ENCODE measurements around the gene RPL27.

- PRO-cap, 2 experiments: peak in 2 of 2 experiments; most common plus-strand start chr17:42998455 (in 2); most common minus-strand start chr17:42998192 (in 1)
These were observed at the start of gene RPL27 for GRCh38 chr17:42997833-42999080. RPL27 (plus strand) TSS chr17:42998419.

GRCh38 chr17:42999081-42999478 lies 861 bp downstream of the RPL27 start:
- PRO-cap, 2 experiments: no peak in any of the 2 experiments

GRCh38 chr17:43125971-43126839 lies 1.0 kb upstream of the BRCA1 start:
- PRO-cap, 2 experiments: no peak in any of the 2 experiments

GRCh38 chr17:43212531-43213345 lies 1.1 kb downstream of the TMEM106A start:
- PRO-cap, 2 experiments: no peak in any of the 2 experiments

GRCh38 chr17:43231544-43232336 lies 3.3 kb upstream of the CCDC200 start:
- PRO-cap, 2 experiments: no peak in any of the 2 experiments

DNA sequence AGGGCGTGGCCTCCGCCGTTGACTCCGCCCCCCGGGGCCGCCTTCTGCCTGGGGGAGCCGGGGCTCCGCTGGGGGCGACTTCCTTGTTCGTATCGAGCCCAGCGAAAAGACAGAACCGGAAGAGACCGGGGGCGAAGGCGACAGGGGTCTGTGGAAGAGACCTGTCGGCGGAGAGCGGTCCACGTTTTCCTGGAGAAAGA lies 13.1 kb upstream of the CCDC200 start:
- PRO-cap, 2 experiments: no peak in any of the 2 experiments

DNA sequence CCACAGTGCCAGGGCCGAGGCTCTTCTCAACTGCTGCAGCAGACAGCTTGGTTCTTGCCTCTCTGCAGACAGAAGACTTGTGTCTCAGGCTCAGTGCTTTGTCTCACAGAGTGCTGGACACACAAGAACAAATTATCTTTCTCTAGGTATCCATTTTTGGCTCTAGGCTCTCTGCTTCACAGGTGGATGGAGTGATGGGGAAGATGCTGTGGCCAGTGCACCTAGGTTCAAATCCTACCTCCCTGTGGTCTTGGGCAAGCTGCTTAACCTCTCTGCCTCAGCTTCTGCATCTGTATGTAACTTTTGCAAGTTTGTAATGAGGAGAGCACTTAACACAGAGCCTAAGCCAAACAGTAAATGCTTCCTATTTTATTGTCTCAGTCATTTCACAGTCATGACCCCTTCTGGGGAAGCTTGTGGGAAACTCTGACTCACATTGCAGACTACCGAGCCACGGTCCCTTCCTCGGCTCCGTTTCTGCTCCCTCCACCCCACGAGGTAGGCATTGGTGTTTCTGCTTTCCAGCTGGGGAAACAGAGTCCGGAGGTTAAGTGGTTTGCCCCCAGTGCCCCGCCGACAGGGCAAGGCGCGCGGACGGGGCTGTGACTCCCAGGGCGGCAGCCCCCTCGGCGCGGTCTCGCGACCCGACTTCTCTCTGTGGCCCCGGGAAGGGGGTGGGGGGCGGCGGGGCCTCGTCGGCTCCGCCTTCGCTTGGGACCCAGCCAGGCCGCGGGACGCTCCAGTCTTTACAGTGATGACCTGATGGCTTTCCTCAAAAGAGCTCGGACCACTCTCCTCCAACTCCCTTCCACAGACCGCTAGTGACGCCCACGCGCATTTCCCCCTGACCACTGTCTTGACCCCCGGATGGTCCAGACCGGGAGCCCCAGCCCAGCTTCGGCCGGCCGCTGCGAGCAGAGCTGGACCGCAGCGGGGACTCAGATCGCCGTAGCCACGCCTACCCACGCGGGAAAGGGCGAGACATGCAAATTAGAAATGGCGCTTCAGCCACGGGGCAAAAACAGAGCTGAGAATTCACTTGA lies 83.8 kb upstream of the ARL4D start:
- PRO-cap, 2 experiments: peak in 2 of 2 experiments; most common minus-strand start position 938 of the sequence (in 1)

DNA sequence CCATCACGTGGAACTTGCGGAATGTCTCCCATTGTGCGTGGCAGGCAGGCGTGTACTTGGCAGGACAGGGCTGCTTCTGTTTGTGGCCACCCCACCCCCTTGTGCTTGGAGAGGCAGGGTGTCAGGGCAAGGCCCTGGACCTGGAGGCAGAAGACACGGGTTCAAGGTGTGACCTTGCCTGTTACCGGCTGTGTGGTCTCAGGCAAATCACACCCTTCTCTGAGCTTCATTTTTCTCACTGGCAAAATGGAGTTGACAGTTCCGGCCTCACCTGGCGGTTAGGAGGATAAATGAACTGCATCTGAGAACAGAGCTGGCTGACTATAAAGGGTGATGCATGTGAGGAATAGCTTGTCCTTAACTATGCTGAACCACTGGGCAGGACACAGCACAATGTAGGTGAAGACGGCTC lies 4.1 kb upstream of the MEOX1 start:
- PRO-cap, 2 experiments: no peak in any of the 2 experiments

DNA sequence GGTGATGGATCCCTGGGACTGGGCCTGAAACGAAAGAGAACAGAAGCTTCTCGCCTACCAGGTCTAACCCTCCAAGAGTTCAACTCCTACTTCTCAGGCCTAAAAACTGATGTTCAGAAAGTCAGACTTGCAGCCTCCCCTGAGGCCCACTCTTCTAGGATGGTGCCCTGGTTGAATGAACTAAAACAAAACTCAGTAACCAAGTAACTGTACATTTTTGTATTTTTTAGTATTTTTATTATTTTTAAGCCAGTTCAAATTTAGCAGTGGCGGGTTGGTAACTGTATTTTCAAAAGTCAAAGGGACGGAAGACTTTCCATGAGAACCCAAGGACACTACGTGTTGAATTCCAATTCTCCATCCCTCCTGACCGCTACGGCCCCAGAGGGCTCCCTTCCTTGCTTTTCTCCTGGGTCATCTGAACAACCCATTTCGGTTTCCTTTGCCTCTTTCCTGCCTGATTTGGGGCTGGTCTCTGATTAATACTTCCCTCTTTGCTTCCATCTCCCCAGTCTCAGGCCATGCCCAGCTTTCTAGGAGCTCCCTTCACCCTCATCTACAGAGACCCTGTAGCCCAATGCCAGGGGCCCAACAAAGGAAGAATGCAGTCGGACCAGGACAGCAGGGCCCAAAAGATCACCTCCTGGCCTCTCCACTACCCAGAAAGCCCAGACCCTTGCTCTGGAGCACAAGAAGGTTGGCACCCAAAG lies 8.8 kb downstream of the MPP3 start:
- PRO-cap, 2 experiments: no peak in any of the 2 experiments

DNA sequence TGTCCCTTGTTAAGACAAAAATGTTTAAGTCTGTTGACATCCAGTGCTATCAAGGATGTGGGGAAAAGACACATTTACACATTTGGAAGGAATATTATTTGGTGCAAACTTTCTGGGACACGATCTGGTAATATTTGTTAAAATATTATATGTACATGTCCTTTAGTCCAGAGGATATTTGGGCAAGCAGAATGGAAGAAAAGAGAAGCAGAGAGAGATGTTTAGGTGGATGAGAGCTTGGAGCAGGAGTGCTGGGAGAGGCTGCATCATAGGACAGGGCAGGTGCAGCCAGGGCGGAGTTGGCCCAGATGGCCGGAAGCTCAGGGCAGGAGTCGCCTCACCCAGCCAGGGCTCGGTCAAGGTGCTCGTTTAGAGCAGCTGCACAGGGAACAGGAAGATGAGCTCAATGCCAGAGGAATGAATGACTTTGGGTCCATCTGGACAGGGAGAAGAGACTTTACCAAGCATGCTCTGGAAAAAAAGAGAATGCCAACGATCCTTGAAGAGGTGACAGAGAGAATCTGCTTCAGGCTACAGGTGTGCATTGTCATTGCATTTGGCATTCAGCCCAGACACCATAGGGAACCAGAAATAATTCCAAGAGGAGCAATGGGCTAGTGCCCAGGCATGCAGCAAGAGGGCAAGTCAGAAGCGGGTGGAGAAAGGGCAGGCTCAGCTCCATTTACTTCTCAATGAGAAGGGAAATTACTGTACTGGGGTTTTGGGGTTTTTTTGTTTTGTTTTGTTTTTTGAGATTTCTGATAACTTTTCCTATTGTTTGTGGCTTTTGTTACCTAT lies 6.7 kb upstream of the MPP3 start:
- PRO-cap, 2 experiments: no peak in any of the 2 experiments

DNA sequence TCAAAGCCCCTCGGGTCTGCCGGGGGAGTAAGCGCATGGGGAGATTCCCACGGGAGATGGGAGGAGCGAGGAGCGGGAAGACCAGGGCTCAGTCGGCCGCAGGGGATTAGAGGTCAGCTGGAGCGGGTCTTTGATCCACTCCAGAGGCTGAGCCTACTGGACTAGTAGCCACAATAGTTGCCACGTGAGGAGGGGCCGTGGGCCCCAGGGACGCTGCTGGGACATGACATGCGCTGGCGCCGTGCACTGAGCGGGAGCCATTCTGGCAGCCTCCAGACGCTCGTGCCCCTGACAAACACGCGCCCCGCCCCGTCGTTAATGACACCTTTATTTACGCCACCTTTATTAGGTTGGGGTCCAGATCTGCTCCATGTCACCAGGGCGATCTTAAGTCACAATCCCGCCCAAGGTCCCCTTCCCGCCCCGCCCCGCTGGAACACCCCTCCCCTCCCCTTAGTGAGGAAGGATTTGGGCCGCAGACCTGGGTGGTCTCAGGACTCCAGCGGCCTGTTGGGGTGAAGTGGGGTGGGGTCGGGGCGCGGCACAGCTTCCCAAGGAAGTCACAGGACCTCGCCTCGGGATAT lies 15.1 kb downstream of the PPY start:
- PRO-cap, 2 experiments: no peak in any of the 2 experiments

GRCh38 chr17:44011563-44012064 lies 3.1 kb downstream of the TMEM101 start:
- PRO-cap, 2 experiments: no peak in any of the 2 experiments

DNA sequence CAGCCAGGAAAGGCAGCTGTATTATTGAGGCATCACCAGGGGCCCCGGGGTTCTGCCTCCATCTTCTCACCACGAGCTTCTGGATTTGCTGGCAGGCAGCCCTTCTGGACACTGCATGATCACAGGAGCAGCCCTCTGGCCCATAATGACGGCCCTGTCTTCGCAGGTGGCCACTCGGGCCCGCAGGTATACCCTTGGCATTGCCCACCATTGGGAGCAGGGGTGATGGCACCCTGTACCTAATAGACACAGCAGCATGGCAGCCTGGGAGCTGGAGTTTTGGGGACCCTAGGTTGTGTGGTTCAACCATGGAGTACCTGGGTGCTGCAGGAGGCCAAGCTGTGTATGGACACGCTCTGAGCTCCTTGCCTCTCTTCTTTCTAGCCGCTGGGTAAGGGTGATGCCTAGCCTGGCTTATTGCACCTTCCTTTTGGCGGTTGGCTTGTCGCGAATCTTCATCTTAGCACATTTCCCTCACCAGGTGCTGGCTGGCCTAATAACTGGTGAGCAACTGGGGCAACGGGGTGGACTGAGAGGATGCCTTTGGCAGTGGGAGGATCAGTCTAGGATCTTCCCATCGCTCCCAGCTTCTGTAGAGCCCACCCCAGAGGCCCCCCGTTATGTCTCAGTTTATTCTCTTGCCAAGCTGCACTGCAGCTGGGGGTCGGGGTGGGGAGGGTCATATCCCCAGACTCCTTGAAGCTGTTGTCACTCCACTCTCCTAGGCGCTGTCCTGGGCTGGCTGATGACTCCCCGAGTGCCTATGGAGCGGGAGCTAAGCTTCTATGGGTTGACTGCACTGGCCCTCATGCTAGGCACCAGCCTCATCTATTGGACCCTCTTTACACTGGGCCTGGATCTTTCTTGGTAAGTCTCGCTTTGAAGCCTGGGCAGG lies 4.3 kb downstream of the G6PC3 start:
- PRO-cap, 2 experiments: no peak in any of the 2 experiments

- PRO-cap, 2 experiments: no peak in any of the 2 experiments
These were observed 15.6 kb downstream of the G6PC3 start for GRCh38 chr17:44085923-44086769.

GRCh38 chr17:44108041-44108632 lies 15.3 kb downstream of the HDAC5 start:
- PRO-cap, 2 experiments: no peak in any of the 2 experiments

- PRO-cap, 2 experiments: no peak in any of the 2 experiments
These were observed 10.4 kb downstream of the HDAC5 start for GRCh38 chr17:44113010-44113381.

DNA sequence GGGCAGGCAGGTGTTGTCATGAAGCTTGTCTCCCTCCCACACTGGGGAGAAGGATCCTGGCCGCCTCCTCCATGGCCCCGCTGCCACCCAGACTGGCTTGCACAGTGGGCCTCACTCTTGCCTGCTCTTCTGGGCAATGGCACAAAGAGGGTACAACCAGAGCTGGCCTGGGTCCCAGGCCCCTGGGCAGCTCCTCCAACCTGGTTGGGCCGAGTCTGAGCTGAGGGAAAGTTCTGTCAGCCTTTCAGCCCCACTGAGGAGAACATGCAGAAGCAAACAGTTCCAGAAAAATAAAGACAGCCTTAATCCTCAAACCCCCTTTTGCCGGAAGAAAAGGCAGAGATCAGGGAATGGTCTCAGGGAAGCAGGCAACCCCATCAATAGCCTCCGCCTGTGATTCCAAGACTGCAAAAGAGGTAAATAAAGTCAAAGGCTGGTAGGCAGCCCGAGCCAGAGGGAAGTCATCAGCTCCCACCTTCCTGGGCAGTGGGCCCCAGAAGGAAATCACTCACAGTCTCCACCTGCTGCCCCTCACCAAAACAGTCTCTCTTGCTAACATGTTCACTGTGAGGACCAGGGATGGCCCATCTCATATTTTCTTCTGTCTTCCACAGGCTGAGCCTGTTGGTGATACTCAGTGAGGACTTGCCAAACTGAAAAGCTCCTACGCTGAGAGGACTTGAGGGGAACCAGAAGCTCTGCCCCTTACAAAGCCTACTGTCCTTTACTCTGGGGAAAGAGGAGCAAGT lies 8.8 kb downstream of the HDAC5 start:
- PRO-cap, 2 experiments: no peak in any of the 2 experiments

DNA sequence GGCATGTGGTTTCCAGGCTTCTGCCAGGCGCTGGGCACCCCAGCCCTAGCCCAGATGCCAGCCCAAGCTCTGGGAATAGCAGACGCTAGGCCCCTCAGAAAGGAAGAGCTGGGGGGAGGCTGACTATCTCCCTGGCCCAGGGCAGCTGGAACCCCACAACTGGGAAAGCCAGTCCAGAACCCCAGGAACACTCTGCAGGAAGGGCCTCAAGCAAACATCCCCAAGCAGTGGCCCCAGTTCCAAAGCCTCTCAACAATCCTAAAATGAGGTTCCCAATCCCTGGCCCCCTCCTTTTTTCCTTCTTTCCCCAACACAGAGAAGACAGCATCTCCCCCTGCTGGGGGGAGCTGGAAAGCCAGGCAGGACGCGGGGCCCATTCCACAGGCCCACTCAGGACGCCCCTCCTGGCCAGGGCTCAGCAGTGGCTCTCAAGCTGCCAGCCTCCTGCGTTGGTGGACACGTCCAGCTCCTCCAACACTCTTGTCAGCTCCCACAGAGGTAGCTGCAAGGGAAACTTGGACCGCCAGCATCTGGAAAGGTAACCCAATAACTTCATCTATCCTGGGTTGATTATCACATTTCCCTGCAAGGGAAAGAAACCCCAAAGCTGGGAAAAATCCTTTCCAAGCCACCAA lies 7.9 kb downstream of the HDAC5 start:
- PRO-cap, 2 experiments: no peak in any of the 2 experiments

GRCh38 chr17:44217944-44218935 lies 1.2 kb downstream of the UBTF start:
- PRO-cap, 2 experiments: peak in 2 of 2 experiments; most common plus-strand start chr17:44218726 (in 1); most common minus-strand start chr17:44218574 (in 1)

DNA sequence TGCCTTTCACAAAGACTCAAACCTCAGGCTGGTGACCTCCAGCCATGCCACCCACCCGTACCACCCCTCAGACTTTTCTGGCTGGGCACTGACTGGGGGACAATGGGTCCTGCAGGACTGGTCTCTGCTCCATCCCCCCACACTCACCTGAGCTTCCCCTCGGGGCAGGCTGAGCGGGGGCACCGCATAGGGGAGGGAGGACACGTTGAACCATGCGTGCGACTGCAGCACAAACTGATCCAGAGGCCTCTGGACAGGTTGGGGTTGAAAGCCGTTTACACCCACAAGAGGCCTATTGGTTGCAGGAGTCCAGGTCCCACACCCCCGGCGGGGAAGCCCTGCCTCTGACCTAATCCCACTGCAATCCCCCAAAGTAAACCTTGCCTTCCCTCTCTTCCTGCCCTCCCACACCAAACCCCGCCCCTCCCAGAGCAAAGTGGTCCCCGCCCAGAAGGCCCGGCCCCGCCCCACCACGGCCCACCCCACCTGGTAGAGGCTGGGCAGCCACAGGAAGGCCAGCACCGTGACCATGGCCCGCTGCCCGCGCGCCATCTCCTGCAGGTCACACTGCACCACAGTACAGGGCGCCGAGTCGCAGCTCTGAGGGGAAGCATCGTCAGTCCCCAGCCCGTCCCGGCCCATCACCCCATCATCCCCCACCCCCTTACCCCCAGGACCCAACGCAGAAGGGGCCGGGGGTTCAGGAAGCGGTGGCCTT lies 11.0 kb upstream of the FAM171A2 start:
- PRO-cap, 2 experiments: no peak in any of the 2 experiments

Data from psoas muscle (tissue), 2 donors.